ENCODE measurements around the gene VAT1L.

DNA sequence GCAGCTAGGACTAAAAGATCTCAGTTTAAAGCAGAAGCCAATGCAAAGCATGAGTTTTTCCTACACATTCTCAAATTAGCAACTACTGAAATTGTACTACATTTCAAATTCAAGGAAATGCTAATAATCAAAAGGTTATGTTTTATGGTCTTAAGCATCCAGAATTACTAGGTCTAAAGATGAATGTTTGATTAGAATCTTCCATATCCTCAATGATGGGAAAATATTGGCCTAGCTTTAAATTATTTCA, 50.5 kb downstream of the CFDP1 start:
- PRO-cap, result no peak

- PRO-cap, result no peak
Measured at GRCh38 chr16:75442298-75442588, 8.9 kb upstream of the CFDP1 start.

DNA sequence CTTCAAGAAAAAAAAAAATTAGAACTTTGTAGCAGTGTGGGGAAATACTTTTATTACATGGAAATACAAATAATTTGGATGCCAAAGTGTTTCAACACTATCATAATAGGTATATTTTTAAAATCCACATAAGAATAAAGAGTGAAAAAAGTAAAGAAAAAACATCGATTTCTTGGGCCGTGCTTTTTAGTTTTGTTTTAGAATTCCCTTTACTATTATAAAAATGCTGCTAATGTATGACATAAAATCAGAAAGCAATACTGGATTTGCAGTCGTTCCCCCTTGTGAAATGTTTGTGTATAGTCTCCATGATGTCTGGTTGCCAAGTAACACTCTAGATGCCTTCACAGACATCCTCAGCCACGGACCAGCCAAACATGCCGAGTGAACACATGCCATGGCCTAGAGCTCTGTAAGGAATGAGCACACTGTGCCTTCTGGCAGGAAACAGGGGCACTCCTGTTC, 6.5 kb upstream of the CHST6 start:
- PRO-cap, result no peak

- PRO-cap, result no peak
Measured at GRCh38 chr16:75593817-75594434, 27.7 kb downstream of the GABARAPL2 start.

DNA sequence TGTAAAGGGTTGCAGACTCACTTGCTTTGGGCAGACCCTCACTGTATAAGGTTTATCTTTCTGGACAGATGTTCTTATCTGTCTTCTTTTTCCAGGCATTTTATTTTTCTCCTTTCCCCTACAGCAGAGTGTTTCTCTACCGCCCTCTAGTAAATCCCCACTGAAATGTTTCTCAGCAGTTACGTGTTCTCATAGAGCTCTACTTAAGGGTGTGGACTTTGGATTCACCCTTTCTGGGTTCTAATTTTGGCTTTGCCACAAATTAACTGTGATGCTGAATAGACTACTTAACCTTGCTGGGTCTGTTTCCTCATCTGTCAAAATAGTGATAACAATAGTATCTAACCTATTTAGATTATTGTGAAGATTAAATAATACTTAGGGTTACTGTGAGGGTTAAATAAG, 1.9 kb downstream of the ADAT1 start:
- PRO-cap, result no peak

- PRO-cap, result no peak
Measured at GRCh38 chr16:76419694-76419893, 142.4 kb downstream of the CNTNAP4 start.

DNA sequence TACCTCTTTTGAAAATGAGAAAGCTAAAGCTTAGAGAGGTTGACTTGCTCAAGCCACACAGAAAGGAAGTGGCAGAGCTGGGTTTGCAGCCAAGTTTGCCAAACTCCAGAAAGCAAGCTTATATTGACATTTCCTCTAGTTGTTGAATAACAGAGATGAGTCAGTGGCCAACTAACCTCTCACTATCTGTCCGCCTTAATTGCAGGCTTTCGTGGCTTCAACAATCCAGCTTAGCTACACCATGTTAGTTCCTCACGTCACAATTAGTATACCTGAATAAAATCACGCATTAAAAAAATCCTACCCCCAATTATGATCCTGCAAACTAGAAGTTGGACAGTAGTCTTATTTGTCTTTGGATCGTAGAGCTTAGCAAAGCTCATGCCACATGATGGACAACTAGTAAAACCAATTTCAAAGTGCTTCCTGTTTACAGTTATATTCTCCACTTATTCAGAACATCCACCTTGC, 151.7 kb downstream of the CNTNAP4 start:
- PRO-cap, result no peak

GRCh38 chr16:77211749-77212662, 12.8 kb downstream of the SYCE1L start:
- PRO-cap, result bidirectional peak, plus-strand start at chr16:77212114, minus-strand start at chr16:77212173; bidirectional peak, plus-strand start at chr16:77212327, minus-strand start at chr16:77212364; bidirectional peak, plus-strand start at chr16:77212767, minus-strand start at chr16:77212576

DNA sequence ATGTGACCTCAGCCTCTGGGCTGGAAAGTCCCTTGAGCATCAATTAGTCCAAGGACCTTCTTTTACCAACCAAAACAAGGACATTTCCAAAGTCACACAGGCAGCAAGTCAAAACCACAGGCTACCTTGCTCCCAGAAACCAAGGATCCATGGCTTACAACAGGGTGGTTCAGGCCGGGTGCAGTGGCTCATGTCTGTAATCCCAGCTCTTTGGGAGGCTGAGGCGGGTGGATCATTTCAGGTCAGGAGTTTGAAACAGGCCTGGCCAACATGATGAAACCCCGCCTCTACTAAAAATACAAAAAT, 11.7 kb upstream of the VAT1L start:
- PRO-cap, result no peak

DNA sequence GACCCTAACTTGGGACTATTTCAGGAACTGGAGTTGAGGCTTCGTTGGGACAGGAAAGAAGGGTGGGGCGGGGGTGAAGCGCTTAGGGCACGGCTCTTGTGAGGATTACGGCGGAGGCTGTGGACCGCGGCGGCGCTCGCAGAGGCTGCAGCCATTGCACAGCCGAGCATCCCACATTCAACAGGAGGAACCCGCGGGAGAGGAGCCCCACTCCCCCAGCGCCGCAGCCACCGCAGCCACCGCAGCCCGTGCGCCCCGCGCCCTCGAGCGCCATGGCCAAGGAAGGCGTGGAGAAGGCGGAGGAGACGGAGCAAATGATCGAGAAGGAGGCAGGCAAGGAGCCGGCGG, at the start of gene VAT1L:
Gene VAT1L (plus strand): TSS at position 154 of the 348 bp plus-strand sequence.
- PRO-cap, result bidirectional peak, plus-strand start at position 176 of the sequence, minus-strand start outside the sequence

- PRO-cap, result no peak
Measured at GRCh38 chr16:78505968-78506728, 406.7 kb downstream of the WWOX start.

DNA sequence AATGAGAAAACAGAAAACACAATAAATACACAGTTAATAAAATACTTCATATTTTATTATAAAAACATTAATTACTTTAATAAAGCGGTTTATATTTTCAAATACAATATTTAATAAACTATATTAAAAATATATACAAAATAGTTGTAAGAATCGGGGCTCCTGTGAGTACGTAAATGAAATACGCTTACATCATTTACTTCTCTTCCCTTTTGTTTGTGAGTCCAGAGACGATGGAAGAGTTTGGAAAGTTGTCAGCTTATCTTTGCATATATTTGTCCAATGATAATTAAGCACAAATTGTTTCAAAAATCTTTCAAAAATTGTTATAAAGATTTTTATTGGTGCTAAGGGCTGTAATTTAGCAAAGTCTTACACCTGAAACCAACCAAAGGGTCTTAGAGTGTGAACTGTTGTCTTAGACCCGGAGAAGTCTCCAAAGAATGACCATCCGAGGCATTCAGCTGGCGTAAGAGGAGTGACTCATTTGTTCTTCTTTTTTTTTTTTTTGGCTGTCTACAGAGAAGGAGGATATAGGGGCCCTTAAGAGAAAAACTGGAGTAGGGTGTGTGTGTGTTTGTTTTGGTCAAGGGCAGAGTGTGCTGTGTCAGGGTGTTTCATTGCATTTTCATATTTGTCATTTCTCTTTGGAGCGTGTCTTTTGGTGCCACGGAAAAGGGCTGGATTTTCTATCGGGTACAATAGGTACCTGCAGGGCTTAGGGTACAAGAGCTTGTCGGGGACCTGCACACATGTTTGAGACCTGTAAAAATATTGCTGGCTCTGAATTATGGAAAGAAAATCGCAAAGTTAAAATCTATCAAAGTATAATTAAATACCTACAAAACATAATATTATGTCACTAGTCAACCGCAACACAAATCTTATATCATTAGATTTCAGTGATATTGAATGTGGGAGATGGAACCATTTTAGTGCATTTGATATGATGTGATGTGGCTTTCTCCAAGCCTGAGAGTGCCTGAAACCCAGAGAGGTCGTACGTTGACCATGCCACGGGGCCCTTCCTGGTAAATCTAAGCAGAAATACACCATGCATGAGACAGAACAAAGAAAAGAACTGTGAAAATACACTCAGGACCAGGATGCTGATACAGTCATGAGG, 508.1 kb downstream of the WWOX start:
- PRO-cap, result no peak

- PRO-cap, result no peak
Measured at GRCh38 chr16:78609283-78610299, 510.1 kb downstream of the WWOX start.

DNA sequence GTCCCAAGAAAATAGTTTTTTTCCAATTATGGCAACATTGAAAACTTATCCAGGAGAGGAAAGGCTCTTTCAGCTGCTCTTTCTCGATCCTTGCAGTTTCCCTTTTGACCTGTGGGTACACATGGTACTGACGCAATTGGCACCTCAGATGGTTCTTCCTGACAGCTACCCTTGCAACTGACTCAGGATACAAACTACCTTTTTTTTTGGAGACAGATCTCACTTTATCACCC, 607.1 kb downstream of the WWOX start:
- PRO-cap, result no peak

- PRO-cap, result no peak
Measured at GRCh38 chr16:78827916-78828456, 728.5 kb downstream of the WWOX start.

DNA sequence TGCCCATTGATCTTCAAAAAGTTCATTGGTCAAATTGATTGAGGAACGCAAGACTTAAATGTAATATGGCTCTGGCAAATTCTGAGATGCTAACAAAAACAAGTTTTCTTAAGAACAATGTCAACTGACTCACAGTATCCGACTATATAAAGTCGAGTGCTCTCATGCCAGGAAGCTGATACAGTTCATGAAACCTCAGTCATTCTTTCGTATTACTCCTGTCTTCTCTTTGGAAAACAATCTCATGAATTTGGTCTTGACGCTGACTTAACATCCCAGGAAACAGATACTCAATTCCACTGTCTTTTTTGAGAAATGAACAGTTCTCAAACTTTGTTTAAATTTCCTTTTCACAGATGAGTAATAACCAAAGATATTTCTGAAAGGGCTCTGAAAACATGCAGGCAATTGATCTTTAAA, 704.8 kb downstream of the MAF start:
- PRO-cap, result no peak

DNA sequence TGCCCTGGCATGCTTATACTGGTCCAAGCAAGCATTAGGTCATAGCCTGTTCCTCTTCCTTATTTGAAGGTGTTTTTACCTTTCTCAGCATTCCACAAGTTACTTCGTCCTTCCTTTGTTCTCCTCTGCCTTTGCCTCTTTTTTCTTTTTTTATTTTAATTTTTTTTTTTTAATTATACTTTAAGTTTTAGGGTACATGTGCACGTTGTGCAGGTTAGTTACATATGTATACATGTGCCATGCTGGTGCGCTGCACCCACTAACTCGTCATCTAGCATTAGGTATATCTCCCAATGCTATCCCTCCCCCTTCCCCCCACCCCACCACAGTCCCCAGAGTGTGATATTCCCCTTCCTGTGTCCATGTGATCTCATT, 548.7 kb downstream of the MAF start:
- PRO-cap, result no peak

- PRO-cap, result no peak
Measured at GRCh38 chr16:79212364-79212602, 388.3 kb downstream of the MAF start.

- PRO-cap, result no peak
Measured at GRCh38 chr16:79380932-79381376, 219.6 kb downstream of the MAF start.

DNA sequence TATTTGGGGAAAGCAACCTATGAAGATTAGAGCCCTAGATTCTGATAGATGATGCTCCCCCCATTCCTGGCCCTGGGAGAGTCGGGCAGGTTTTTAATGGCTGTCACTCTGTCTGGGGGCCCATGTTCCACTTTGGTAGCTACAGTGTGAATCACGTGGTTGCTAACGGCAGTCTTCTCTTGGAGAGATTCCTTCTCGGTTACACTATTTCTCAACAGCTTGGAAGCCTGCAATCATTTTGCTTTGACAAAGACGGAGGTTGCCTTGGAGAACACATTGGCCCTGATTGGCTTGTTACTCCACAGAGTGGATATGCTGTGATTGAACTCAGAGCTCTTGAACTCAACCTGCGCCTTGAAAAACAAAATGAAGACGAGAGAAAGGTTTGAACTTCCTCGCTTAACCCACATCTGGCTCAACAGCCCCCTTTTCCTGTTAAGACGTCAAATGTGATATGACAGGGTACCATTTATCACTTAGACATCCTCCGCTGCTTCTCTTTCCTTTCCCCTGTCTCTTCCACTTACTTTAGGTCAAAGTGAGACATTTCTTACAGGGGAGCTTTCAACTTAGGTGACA, 218.9 kb downstream of the MAF start:
- PRO-cap, result no peak